HTR-8/SVneo (cell line): ENCODE results near the genes SPANXA1 and MAGEC3.

GRCh38 chrX:136169100-136170080 is 27.5 kb upstream of the FHL1 start:
- RRBS = no CpG with 5 or more reads among the region's 17 CpGs

DNA sequence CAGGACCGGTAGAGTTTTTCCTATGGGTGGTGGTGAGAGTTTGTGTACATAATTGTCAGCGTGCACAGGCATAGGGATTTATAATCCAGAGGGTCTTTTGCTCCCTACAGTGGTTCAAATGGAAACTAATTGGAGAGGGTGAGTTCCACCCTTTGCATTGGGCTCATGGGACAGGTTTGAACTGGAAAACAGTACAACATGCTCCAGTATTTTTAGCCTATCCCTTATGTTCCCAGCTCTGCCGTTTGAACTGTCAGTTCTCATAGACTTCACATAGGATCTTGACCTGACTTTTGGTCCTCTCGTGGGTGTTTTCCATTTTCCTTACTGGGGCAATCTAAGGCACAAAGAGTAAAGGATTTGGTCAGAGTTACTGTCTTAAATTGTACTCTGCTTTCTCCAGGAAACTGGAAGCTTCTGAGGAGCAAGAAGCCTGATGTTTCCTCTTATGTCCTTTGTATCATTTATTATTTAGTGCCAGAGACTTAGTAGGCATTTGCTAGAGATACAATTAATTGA is 17.7 kb upstream of the FHL1 start:
- RRBS = no CpG with 5 or more reads among the region's 4 CpGs

GRCh38 chrX:136205711-136206712 is 9.2 kb downstream of the FHL1 start:
- RRBS = no CpG with 5 or more reads among the region's 18 CpGs

DNA sequence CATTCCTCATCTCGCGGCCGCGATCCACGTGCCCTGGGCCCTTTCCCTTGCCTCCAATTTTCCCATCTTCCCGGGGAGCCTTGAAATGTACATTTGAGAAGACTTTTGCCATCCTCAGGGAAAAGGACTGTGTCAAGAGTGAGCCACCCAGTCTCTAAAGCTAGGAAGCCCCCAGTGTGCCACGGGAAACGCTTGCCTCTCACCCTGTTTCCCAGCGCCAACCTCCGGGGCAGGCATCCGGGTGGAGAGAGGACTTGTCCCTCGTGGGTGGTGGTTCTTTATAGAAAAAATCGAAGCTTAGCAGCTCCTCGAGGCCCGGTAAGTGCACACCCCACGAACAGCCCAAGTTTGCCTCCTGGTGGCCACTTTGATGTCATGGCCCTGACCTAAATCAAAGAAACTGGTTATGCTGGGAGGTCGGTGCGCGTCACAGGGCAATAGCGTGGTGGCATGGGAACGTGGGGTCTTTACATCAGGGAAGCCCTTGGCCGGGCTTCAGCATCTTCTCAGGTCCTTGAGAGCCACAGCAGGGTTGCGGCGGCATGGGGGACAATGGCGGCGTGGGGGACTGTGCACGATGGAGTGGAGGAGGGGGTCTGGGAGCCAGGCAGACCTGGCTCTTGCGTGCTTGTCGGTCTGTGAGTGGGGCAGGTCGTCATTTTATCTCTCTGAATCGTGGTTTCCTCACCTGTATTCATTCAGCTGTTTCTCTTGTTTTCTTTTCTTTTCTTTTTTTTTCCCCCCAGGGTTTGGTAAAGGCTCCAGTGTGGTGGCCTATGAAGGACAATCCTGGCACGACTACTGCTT is 12.5 kb downstream of the FHL1 start:
- RRBS = 63% methylated on average over 5 of the region's 32 CpGs

DNA sequence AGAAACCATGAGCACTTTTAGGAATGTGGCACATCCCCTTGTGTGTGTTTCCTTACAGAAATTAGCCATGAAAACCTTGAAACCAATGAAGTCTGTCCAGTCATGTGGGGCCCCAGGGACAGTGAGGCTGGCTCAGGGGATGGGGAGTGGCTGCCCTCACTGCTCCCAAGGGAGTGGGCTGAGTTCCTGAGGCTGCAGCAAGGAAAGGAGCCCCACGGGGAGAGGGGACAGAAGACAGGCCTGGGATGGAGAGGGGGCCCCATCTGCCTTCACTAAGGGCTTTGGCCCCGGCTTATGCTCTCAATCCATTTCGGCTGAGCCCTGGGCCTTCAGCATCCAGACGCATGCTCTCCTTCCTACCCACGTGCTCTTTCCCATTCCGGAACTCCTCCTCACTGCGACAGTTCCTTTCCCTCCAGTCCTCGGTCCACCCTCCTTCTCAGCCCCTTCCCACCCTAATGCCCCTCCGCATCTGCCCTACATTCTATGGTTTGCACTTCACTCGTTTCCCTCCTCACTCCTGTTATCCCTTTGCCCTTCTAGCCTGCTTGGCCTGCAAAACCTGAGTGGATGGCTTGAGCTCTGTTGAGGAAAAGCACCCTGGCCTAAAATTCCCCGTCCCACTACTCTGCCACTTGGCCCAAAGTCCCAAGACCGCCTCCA is 15.5 kb downstream of the FHL1 start:
- RRBS = 85% methylated on average over 4 of the region's 12 CpGs

DNA sequence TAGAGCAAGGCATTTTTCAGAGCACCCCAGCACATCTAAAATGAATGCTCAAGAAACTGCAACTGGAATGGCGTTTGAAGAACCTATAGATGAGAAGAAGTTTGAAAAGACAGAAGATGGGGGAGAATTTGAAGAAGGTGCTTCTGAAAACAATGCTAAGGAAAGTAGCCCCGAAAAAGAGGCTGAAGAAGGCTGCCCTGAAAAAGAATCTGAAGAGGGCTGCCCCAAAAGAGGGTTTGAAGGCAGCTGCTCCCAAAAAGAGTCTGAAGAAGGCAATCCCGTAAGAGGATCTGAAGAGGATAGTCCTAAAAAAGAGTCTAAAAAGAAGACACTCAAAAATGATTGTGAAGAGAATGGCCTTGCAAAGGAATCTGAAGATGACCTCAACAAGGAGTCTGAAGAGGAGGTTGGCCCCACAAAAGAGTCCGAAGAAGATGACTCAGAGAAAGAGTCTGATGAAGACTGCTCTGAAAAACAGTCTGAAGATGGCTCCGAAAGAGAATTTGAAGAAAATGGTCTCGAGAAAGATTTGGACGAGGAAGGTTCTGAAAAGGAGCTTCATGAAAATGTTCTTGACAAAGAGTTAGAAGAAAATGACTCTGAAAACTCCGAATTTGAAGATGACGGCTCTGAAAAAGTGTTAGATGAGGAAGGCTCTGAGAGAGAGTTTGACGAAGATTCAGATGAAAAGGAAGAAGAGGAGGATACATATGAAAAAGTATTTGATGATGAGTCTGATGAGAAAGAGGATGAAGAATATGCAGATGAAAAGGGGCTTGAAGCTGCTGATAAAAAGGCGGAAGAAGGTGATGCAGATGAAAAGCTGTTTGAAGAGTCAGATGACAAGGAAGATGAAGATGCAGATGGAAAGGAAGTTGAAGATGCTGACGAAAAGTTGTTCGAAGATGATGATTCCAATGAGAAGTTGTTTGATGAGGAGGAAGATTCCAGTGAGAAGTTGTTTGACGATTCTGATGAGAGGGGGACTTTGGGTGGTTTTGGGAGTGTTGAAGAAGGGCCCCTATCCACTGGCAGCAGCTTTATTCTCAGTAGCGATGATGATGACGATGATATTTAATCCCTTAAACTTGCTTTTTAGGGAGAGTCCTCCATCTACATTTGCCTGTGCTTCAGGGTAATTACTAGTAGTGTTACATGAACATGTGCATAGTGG is 13.9 kb downstream of the HTATSF1 start:
- RRBS = no CpG with 5 or more reads among the region's 16 CpGs

GRCh38 chrX:136617326-136617633 is 30.7 kb upstream of the CD40LG start:
- RRBS = no CpG with 5 or more reads among the region's 3 CpGs

- RRBS = no CpG with 5 or more reads among the region's 3 CpGs
These were observed 14.2 kb downstream of the CD40LG start for GRCh38 chrX:136662160-136662533.

DNA sequence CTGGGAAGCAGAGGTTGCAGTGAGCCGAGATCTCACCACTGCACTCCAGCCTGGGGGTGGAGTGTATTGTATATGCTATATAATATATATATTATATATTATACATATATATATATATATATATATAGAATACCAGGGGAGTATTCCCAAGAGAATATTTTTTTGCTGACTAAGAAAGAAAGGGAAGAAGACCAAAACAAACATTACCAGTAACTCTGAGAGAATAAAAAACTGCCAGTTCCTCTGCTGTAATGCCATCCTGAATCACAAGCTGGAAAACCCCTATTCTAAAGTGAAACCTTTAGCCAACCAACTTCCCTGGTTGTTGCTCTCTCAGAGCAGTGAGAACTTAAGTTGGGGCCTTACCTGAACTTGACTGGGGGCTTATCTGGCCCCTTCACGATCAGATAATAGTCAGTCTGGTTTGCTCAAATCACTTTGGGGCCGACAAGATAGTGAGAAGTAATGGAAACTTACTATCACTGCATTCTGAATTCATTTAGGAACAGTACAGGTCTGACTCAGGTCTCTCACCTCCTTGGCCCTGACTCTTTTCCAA is 62.3 kb downstream of the CD40LG start:
- RRBS = no CpG with 5 or more reads among the region's 3 CpGs

DNA sequence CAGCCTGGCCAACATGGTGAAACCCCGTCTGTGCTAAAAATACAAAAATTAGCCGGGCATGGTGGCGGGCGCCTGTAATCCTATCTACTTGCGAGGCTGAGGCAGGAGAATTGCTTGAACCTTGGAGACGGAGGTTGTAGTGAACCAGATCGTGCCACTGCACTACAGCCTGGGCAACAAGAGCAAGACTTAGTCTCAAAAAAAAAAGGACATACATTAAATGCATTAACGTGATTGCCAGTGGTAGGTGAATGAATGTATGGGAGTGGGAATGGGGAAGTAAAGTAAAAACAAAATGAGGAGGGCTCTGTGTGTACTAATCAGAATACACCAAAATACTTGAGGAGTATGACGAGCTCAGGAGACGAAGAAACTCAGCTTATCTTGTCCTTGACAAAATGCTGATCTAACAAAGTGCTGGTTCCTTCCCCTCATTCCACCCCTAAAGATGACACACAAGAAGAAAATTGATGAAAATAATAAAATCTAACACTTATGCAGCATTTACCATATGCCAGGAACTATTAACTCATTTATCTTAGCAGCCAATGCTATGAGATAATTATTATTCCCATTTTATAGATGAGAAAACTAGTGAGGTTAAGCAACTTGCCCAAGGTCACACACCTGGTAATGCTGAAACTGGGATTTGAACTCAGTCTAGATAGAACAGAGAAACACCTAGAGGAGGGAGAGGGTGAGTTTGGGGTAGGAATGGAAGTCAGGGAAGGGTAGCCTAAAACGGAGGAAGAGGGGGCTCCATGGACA is 18.9 kb downstream of the RBMX start:
- RRBS = no CpG with 5 or more reads among the region's 11 CpGs

DNA sequence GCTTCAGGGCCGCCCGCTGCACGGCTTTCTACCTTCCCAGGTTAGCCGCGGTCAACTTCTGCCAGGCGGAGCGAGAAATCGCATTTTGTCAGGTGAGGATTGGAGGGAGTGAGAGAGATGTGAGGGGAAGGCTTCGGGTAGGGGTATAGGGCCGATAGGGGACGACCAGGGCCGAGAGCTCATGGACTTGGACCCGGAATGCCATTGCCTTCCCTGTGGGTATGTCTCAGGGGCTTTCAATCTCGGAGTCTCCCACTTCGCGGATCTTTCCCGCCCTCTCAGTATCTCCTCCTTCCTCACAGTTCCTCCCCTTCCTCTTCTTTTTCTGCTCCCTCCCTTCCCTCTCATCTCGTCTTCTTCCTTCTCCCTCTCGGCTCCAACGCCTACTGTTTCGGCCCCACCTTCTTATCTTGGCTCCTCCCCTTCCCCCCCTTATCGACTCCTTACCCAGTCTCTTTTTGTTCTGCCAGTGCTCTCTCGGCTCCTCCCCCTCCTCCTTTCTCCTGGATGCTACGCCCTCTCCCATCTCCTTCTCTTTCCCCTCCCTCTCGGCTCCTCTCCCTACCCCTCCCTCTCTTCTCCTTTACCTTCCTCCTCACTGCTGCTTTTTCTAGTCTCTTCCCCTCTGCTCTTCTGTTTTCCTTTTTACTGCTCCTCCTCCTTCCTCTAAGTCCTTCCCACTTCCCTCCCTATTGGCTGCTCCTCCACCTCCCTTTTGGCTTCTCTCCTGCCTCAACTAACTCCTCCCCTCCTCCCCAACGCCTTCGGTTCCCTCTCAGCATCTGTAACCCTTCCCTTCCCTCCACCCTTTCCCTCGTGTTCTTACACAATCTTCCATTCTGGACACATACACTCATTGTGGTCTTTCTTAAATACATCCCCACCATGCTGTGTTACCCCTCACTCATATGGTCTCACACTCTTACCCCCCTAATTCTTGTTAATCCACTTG is 29.4 kb upstream of the RBMX start:
- RRBS = no CpG with 5 or more reads among the region's 28 CpGs

DNA sequence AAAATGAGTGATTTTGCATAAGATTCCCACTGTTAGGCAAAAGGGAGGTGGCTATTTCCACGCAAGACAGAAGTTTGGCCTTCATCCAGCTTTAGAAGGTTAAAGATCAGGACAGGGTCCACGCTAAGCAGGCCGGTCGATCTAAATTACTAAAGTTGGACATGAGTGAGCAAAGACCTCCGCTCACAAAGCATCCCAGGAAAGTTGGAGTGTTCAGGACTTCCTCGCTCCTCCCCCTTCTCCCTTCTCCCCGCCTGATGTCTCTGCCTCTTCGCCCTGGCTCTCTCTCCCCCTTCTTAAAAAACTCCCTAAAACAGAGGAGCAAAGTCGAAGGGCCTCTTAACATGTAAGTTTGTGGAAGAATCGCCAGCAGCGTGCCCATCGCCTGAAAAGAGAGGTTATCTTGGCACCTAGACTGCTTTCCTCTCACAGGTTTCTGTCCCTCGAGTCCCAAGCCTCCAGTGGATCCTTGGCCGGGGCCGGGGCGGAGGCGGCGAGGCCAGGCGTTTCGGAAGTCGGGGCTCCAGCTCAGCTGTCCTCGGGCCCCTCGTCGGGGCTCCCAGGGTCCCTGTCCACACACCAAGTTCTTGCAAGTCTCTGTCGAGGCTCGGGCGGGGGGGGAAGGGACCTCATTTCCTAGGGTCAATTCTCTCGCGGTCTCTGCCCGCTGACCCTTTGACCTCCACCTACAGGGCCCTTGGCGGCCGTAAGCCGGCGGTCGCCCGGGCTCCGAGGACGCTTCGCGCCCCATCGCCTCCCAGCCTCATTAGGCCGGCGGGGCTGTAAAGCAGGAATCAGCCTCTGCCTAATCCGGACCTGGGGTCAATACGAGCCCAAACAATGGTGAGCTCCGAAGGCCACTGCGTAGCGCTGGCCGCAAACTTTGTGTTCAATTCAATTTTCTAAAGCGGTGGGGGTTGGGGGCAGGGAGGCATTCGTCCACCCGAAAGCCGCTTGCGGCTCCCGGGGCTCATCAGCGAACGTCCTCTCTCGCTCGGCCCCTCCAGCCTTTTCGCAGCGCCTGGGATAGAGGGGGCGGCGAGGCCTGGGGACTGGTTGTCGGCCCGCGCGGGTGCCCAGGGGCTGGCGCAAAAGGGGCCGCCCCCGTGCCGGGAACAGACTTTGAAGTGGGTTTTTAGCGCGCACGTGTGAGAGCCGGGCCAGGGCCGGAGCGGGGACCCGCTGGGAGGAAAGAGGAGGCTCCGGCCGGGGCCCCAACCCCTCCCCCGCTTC is 7.8 kb downstream of the ZIC3 start:
- RRBS = 70% methylated on average over 12 of the region's 81 CpGs

DNA sequence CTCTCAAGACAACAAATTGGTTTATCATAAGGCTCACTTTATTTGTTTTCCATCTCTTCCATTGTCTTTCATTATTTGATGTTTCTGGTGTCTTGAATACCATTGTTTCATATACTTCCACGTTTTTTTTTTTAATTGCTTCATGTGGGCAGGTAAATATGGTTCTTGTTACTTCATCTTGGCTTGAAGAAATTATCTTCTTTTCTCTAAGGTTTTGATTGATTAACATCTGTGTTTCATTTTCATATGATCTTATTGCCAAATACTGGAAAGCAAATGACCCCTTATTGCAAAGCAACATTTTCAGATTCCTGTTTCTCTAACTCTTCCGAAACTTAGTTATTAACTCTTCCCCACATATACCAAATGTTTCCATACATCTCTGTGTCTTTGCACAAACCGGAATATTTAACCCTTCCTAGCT is 565.4 kb downstream of the ZIC3 start:
- RRBS = no CpG with 5 or more reads among the region's 3 CpGs

GRCh38 chrX:138778125-138778354 is 66.5 kb upstream of the FGF13 start:
- RRBS = no CpG with 5 or more reads among the region's 3 CpGs

DNA sequence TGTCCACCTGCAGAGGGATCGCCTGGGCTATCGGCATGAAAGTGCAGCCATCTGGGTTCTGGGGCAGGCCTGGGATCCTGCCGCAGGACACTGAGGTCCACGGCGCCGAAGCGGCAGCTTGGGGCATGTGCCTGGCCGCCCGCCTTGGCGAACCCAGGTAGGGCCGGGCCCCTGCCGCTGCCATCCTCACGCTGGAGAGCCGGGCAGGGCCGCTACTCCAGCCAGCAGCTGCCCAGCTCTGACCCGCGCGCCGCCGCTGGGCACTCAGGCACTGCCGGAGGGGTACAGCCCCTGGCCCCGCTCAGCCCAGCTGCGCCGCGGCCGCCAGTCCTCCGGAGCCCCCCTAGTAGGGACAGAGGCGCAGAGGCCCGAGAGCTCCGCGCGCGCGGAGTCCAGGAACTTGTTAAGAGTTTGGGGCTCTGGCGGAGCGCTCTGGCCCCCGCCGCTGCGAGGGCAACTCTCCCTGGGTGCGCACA is 15.9 kb downstream of the MCF2 start:
- RRBS = 5% methylated on average over 14 of the region's 40 CpGs

GRCh38 chrX:139931049-139931677 is 1.7 kb downstream of the ATP11C start:
- RRBS = 2% methylated on average over 8 of the region's 27 CpGs

- RRBS = no CpG with 5 or more reads among the region's 2 CpGs
These were observed 21.1 kb upstream of the ENSG00000230707 start for GRCh38 chrX:140070353-140070779.

- RRBS = no CpG with 5 or more reads among the region's 8 CpGs
These were observed at the start of gene SPANXA1 for GRCh38 chrX:141584612-141584912. Gene SPANXA1, minus strand, starts transcription at chrX:141584738.

GRCh38 chrX:141837959-141838567 is at the start of gene MAGEC3:
Gene MAGEC3, plus strand, starts transcription at chrX:141838316.
- RRBS = no CpG with 5 or more reads among the region's 2 CpGs

- RRBS = no CpG with 5 or more reads among the region's 3 CpGs
These were observed 285.5 kb upstream of the MAGEC2 start for GRCh38 chrX:142490674-142490938.